ENCODE measurements around the genes CHCHD10 and DERL3.

DNA sequence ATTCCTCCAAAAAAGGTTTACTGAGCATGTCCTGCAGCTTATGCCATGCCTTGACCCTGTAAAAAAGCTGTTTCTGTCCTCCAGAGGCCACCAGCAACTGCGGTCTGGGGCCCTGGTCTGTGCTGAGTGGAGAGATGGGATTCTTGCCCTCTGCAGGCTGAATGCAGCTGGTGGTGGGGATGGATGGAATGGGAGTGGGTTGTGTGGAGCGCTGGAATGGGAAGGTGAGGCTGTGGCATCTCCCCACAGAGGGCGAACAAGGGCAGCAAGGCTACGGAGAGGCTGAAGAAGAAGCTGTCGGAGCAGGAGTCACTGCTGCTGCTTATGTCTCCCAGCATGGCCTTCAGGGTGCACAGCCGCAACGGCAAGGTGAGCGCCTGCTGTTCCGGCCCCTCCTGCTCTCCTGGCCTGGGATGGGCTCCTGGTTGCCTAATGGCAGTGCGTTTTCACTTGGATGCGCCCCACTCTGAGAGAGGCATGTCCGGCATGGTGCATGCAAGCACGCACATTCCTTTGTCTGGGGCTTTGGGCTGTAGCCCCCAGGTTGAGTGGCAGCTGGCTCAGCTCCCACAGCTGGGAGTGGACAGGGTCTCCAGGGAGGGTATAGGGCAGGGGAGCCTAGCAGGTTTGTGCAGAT is 106.7 kb downstream of the BCR start:
- PRO-cap = no peak

GRCh38 chr22:23315481-23316229 is 135.3 kb downstream of the BCR start:
- PRO-cap = no peak

GRCh38 chr22:23539565-23539987 is 40.5 kb downstream of the IGLL1 start:
- PRO-cap = unidirectional peak, minus-strand start at chr22:23539713

DNA sequence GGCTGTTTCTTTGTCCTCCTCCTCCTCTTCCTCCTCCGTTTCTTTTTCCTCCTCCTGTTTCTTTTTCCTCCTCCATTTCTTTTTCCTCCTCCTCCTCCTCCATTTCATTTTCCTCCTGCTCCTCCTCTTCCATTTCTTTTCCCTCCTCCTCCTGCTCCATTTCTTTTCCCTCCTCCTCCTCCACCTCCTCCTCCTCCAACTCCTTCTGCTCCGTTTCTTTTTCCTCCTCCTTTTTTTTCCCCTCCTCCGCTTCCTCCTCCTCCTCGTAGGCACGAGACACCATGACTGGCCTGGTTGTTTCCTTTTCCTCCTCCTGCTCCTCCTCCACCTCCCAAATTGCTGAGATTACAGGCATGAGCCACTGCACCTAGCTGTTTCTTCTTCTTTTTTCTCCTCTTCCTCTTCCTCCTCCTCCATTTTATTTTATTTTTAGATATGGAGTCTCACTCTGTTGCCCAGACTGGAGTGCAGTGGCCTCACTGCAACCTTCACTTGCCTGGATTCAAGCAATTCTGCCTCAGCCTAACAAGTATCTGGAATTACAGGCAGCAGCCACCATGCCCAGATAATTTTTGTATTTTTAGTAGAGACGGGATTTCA is 25.7 kb upstream of the DRICH1 start:
- PRO-cap = no peak

- PRO-cap = bidirectional peak, plus-strand start at chr22:23768037, minus-strand start at chr22:23767942
These were observed at the start of gene CHCHD10 for GRCh38 chr22:23767323-23768279. Gene CHCHD10 (minus strand): TSS chr22:23767972.

- PRO-cap = no peak
These were observed at the start of gene DERL3 for GRCh38 chr22:23838642-23839624. Gene DERL3 (minus strand): TSS chr22:23839006.

DNA sequence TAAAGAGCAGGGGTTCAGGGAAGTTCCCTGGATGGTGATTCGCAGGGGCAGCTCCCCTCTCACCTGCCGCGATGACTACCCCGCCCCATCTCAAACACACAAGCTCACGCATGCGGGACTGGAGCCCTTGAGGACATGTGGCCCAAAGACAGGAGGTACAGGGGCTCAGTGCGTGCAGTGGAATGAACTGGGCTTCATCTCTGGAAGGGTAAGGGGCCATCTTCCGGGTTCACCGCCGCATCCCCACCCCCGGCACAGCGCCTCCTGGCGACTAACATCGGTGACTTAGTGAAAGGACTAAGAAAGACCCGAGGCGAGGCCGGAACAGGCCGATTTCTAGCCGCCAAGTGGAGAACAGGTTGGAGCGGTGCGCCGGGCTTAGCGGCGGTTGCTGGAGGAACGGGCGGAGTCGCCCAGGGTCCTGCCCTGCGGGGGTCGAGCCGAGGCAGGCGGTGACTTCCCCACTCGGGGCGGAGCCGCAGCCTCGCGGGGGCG is 289 bp upstream of the MIF start:
- PRO-cap = bidirectional peak, plus-strand start outside the sequence, minus-strand start at position 411 of the sequence

GRCh38 chr22:24070478-24071083 is 59.5 kb downstream of the CABIN1 start:
- PRO-cap = no peak

GRCh38 chr22:24148693-24149010 is 32.6 kb upstream of the SUSD2 start:
- PRO-cap = no peak

GRCh38 chr22:24156655-24157406 is 24.5 kb upstream of the SUSD2 start:
- PRO-cap = unidirectional peak, minus-strand start at chr22:24156732

GRCh38 chr22:24162327-24162915 is 18.9 kb upstream of the SUSD2 start:
- PRO-cap = no peak

DNA sequence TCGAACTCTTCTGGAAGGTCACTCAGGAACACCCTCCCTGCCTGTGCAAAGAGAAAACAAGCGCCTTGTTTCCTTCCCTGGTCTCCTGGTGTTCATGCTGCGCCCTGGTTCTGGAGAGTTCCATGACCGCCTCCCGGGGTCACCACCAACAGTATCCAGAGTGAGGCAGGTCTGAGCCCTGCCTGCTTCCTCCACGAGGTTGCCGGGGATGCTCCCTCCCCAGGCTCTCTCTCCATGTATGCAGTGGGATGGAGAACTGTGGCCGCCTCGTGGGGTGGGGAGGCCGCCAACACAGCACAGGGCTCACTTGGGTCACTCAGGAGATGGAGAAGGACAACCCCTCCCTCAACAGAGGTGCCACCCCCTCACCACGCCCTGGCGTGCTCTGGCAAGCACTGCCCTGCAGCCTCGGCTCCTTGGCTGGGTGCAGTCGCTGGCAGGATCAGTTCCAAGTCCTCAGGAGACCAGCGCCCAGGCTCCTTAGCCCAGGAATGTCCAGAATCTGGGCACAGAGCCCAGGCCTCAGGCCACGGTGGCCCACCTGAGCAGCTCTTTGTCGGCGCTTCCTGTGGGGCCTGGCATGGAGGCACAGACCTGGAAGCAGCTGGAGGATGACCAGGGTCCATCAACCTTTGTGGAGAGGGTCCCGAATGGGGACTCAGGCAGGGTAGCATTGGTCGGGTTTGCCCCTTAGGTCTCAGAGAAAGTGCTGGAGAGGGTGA is 7.9 kb downstream of the SUSD2 start:
- PRO-cap = no peak

- PRO-cap = no peak
These were observed 26.7 kb downstream of the SUSD2 start for GRCh38 chr22:24207884-24208422.

GRCh38 chr22:24231045-24231488 is 13.8 kb downstream of the GGT5 start:
- PRO-cap = no peak

DNA sequence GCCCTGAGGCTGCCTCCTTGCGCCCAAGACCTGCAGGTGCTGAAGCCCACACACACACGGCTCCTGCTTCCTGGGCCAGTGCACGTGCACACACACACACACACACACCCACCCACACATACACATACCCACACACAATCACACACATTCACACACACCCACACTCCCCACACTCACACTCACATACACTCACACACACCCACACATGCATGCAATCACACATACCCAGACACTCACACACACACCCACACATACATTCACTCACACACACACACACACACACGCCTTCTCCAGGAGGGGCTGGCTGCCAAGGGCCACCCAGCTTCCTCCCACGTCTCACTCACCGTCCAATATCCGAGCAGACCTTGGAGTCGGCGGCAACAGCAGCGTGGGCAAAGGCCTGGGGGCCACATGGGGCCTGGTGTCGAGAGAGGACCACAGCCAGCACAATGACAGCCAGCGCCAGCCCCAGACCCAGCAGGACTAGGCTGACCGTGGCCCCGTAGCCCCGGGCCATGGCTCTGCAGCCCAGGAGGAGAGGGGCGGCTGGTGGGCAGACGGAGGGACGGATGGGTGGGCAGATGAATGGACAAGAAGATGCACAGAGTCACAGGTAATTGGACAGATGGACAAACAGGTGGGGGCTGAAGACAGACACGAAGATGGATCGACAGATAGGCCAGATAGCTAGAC is 527 bp downstream of the GGT5 start:
- PRO-cap = no peak

DNA sequence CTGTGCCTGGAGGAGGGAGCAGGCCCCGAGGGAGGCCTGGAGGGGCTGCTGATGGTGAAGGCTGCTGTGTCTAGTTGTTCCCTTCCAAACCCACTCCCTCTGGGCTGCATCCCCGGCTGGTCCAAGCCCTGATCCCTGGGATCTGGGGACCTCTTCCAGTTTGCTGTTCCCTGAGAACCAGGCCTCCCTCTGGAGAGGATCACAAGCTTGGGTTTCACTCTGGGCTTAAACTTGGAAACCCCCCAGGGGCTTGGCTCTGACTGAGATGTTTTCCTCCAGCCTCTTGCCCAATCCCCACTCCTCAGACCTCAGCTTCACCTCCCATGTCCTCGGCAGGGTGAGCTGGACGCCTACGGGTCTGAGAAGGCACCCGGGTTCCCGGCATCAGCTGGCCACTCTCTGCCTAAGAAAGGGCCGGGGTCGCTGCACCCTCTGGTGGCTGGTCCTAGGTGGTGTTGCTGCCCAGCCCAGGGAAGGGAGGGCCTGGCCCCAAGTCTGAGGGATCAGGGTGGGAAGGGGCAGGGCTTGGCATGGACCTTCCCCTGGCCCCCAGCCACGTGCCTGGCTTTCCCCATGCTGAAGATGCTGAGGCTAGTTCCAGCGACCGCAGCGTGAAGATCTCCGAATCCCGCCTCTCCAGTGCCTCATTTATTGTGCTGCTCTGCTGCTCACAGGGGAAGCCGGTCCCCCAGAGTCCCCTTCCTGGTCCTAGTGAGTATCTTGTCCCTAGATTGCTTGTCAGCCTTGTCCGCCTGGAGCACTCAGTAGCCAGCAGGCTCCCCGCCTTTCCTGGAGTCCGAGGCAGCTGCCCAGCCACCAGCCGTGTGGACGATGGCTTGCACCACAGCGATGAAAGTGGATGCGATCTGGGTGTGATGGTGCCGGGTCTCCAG is 2.7 kb upstream of the GGT5 start:
- PRO-cap = no peak

- PRO-cap = no peak
These were observed 3.1 kb upstream of the ADORA2A start for GRCh38 chr22:24424093-24424961.

DNA sequence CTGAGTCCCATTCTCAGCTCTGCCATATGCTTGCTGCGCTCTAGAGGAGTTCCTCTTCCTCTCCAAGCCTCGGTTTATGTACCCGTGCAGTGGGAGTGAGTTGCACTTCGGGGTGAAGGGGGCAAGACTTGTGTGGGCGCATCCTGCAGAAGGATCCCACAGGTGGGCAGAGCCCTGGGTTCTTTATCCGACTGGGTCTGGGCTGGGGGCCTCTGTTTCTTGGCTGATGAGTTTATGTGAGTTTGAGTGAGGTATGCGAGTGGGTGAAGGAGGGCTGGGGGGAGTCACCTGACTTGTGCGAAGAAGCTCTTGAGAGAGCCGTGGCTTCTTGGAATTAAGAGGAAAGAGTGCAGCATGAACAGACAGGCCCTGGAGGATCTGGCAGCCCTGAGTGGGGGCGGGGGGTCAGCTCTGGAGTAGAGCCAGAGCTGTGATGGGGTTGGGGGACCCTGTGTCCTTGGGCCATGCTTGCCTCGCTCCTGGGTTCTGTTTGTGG is 421 bp downstream of the GGT1 start:
- PRO-cap = no peak

DNA sequence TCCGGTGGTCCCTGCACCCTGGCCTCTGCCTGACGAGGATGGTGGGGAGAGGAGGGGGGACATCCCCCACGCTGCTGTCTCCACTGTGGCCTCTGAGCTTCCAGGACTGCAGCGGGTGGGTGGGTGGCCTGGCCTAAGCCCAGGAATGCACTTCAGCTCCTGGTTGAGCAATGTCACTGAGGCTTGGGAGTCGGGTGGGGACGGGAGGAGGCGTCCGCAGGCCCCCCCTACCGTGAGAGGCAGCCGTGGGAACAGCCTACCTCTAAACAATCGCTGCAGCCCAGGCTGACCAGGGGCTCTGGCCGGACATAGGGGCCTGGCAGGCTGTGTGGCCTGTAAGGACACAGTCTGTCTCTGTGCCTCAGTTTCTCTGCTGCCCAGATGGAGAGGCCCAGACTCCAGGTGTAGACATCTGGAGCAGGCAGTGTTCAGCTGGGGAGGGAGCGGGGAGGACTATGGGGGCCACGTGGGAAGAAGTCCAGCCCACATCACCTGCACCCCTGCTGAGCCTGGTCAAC is 28.5 kb downstream of the GGT1 start:
- PRO-cap = unidirectional peak, minus-strand start at position 94 of the sequence

- PRO-cap = no peak
These were observed 57.6 kb downstream of the GGT1 start for GRCh38 chr22:24660627-24660982.

All from sternocleidomastoid (tissue), 1 donor.